Neural progenitor cell (in vitro differentiated cells): ENCODE data around the genes LMF1, TPSAB1 and SPSB3.

- RAMPAGE, long total RNA, result no peak
These were observed at the start of gene LMF1 for GRCh38 chr16:970377-971264. Gene LMF1 (minus strand): TSS chr16:970984.

GRCh38 chr16:982080-982279 is 410 bp downstream of the SOX8 start:
- RAMPAGE, long total RNA, result no peak

- RAMPAGE, long total RNA, result no peak
These were observed 11.8 kb downstream of the CACNA1H start for GRCh38 chr16:1164603-1165180.

DNA sequence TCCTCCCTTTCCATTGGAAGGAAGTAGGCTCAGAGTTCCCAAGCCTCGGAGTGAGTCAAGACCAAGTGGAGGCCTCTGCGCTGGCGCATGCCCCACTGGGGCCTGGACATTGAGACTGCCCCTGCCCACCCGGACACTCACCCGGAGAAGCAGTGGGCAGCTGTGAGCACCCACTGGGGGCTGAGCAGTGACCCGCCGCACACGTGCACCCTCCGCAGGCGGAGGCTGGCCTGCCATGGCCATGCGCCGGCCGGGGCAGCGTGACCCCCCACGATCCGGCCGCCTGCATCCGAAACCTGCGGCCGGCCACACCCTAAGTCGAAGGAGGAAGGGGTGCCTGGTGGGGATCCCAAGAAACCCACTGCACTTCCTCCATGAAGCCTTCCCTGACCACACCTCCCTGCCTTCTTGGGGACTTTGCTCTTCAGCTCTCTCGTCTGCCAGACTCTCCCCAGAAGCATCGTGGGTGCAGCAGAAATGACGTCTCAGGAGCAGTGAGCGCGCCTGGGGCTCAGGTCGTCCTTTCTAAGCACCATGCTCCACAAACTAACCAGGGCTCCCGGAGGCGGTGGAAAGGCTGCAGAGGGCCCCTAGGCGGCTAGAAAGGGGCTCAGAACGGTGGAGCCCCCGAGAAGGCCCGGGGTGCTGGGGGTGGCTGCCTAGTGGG is 1.7 kb downstream of the TPSG1 start:
- RAMPAGE, long total RNA, result no peak

DNA sequence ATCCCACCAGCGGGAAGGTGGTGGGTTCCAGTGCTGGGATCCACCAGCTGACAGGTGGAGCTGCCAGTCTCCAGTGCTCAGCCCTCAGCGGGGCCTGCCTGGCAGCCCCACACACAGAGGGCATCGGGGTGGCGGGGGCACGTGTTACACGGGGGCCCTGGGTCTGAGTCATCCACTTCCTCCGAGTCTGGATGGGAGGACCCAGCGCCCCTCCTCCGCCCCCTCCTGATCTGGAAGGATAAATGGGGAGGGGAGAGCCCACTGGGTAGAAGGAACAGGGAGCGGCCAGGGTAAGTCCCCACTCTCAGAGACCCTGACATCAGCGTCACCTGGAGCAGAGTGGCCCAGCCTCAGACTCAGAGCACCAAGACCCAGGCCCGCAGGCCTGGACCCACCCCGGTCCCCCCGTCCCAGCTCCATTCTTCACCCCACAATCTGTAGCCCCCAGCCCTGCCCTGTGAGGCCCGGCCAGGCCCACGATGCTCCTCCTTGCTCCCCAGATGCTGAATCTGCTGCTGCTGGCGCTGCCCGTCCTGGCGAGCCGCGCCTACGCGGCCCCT is at the start of gene TPSAB1:
Gene TPSAB1, plus strand, starts transcription at position 267 of the 560 bp plus-strand sequence.
- RAMPAGE, long total RNA, result no peak

- RAMPAGE, long total RNA, result no peak
These were observed 20.2 kb upstream of the UBE2I start for GRCh38 chr16:1289132-1289747.

- RAMPAGE, long total RNA, result no peak
These were observed 1.5 kb downstream of the UBE2I start for GRCh38 chr16:1310815-1311382.

GRCh38 chr16:1314492-1314766 is 5.0 kb downstream of the UBE2I start:
- RAMPAGE, long total RNA, result no peak

GRCh38 chr16:1317228-1318313 is 8.1 kb downstream of the UBE2I start:
- RAMPAGE, long total RNA, result no peak

DNA sequence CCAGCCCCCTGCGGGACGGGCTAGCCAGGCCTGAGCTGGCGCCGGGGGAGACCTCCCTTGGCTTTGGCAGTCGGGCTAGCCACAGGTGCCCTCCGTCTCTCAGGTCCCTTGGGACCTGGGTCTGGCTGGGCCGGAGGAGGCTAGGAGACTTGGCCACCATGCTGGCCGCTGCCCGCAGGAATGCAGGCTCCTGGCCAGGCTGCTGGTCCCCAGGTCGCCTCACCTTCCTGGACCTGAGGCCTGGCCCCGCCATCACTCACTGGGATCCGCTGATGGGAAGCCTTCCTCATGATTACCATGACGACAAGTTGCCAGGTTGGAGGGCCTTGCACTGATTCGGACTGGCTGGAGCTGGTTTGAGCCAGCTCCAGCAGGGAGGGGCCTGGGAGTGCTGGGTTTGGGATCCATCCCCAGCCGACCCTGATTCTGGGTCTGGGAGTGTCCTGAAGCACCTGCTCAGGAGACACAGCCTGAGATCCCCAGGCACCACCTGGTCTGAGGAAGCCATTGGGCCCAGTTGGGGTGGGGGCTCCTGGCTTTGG is 6.0 kb upstream of the BAIAP3 start:
- RAMPAGE, long total RNA, result no peak

- RAMPAGE, long total RNA, result no peak
These were observed 492 bp downstream of the UQCC4 start for GRCh38 chr16:1419949-1420561.

- RAMPAGE, long total RNA, result no peak
These were observed 2.1 kb downstream of the TELO2 start for GRCh38 chr16:1495238-1495774.

DNA sequence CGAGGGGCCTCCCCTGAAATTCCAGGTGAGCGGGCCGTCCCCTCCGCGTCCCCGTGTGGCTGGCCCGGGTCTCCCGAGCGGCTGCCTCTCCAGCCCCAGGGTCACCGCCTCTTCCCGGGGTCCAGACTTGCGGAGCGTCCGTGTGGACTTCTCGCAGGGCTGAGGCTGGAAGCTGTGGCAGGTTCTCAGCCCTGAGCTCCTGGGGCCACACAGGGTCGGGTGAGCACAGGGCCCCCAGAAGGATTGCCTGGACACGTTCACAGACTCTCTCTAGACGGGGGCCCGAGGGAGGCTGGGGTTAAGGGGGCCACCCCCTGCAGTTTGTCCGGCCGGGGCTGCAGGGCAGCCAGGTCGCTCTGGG is 7.5 kb downstream of the TELO2 start:
- RAMPAGE, long total RNA, result no peak

DNA sequence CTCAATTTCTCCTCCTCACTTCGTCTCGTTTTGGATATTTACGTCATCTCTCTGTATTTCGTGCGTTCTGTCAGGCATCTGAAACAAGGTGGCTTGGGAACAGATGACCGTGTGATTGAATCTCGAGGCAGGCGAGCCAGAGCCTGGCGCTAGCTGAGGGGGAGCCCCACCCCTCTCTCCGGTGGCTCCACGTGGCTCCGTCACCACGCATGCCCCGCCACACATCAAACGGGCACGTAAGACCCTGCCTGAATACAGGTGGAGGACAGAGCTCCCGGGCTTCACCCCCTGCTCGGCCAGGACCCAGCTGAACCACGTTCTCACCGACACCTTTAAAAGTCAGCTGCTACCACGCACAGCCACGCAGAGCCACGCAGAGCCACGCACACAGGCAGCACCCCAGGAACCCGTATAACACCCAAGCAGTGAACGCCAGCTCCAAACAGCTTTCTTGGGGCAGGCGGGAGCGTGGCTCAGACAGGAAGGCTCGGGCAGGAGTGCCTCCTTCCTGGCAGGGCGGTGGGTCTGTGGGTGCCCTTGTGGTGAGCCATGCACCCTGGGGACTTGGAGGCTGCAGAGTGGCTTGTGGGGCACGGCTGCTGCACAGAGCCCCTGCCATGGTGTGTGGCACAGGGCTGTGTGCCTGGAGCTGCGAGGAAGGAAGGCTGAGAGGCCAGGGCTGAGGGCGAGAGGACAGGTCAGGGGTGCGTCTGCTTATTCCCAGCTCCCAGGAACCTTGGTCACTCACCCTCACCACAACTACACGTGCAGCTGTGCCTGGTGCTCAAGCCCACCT is 4.4 kb downstream of the TMEM204 start:
- RAMPAGE, long total RNA, result no peak

DNA sequence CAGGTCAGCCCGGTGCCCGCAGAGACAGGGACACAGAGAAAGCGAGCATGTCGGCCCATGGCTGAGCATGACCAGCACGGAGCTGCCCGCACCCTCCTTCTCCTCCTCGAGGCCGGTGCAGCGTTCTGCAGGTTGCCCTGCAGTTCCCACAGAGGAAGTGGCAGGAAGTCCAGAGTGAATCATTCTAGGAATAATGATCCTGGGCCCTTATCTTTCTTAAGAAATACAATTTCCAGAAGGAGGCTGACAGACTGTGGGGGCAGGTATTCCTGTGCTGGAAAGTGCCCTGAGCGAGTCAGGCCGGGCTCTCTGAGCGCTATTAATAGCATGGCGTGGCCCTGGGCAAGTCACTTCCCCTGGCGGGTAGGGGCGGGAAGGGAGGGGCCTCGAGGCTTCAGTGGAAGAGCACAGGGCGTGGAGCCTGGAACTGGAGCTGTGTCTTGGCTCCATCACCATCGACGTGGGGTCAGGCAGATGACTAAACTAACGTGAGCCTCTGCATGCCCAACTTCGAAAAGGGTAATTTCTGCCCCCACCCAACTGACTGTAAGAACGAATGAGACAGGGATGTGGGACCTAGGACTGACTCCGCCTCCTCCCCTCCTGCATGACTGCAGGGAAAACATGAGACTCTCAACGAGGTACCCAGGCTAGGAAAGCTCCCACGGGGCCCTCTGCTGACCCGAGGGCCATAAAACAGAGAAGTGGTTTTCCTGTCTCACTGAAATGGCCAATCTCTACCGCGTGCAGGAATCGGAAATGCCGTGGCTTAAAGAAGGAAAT is 9.8 kb downstream of the TMEM204 start:
- RAMPAGE, long total RNA, result no peak

GRCh38 chr16:1571253-1571772 is 37.8 kb downstream of the TMEM204 start:
- RAMPAGE, long total RNA, result no peak

GRCh38 chr16:1625816-1626236 is 13.7 kb downstream of the CRAMP1 start:
- RAMPAGE, long total RNA, result no peak

- RAMPAGE, long total RNA, result no peak
These were observed 3.7 kb upstream of the MRPS34 start for GRCh38 chr16:1776360-1777326.

DNA sequence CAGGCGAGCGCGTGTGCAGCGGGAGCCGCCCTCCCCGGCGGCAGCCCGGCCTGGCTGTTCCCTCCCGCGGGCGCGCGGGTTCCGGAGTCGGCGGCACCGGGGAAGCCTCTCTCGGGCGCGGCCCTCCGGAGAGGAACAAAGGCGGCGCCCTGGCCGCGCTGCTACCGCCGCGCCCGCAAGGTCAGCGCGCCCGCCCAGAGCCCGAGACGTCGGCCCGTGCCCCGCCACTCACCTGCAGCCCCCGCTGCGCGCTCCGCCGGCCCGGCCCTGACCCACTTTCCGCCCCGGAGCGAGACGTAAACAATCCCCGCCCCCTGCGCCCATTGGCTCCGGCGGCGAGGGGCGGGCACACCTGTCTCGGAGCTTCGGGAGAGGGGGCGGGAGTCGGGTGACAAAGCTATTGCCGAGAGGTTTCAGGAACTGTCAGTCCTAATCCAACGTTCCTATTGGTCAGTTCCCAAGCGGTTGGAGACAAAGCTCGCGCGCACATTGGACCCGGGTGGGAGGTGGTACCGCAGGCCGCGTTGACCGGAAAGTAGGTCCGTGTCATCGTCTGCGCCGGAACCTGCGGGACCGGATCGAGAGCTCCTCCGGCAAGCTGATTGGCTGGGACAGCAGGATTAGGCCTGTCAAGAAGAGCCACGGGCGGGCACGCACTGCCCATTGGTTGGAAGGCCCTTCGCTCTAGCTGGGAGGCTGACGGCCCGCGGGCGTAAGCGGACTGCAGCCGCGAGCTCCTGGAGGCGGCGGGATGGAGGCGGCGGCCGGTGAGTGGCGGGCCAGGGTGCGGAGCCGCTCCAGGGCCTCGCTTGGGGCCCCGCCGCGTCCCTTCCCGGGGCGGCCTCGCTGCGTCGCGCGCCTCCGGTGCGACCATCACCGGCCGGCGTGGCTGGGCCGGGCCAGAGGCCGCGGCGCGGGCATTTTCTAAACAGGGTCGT is at the start of gene SPSB3:
Gene SPSB3, minus strand, starts transcription at position 302 of the 938 bp plus-strand sequence.
- RAMPAGE, long total RNA, result no peak

DNA sequence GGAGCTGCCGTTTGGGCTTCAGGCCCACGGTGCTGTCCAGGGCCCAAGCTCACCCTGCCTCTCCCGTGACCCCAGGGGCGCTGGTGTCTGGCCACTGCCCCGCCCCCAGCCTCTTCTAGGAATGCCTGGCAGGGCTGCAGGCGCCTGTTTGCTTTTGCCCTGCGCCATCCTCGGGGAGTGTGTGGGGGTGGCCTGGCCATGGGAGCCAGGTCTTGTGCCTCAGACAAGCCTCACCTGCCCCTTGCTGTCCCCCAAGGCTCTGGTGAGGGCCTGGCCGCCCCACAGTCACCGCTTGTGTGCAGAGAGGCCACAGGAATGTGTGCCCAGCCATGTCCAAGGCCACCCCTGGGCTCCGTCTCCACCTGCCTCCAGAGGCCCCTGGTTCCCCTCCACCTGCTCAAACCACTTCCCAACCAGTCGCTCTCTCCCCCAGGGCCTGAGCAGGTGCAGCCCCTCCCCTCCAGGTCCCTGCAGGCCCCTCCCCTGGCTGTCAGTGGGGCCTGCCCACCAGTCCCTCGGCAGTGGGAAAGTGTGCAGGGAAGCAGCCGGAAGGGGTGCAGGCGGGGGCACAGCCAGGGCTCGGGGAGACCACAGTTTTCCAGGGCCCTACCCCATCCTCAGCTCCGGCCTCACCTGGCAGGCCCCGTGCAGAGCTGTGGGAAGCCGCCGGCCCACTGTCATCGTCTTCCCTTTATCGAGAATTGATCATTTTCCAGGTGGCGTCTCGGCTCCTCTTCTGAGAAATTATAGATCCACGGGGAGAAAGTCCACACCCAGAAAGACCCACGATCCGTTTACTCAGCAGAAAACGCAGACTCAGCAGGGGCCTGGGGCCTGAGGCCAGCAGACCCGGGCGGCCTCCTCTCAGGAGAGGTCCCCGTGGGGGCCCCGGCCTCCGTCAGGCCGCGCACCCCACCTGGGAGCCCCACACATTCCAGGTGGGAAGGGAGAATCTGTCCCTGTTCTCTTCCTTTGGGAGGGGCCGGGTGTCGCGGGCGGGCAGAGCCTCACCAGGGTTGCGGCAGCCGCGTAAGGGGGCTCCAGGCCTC is 1.0 kb upstream of the IGFALS start:
- RAMPAGE, long total RNA, result no peak